Sternocleidomastoid (tissue), 1 donor: ENCODE measurements around the genes SP2, HOXB5 and HOXB8.

DNA sequence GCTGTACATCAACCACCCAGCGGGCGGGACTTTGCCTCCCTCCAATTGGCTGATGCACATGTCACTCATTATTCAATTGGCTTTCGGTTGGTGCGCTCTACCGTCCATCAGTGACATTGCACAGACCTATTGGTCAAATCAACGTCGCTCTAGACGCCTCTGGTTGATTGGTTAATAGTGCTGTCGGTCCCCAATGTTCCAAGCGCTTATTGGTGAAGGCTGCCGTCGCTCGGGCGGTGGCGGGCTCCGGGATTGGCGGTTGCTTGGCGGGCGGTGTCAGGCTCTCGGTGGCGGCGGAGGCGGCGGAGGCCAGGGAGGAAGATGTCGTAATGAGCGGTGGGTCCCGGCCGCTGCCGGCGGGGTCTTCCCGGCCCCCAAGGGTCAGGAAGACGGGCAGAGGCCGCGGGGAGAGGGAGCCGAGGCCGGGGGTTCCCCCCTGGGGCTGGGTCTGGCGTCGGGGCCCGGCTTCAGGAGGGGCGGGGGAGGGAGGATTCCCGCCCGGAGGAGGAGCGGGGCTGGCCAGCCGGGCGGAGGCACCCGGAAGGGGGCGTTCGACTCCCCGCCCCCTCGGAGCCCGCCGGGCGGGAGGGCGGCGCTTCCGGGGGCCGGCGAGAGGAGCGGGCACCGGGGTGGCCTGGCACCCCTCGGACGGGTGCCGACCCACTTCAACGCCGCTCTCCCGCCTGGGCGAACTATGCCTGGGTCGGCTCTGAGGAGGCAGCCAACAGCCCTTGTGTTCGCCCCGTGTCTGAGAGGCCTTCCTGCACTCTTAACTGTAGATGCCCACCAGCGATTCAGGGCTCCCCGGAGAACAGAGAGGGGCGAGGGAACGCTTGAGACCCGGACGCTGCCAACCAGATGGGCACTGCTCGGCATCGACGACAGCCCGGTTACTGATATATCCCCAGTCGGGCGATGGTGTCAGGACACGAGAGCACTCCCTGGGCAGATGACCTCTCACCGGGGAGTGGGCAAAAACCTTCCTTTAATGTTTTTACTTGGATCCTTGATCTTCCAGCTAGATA is at the start of gene SP2:
SP2 (plus strand) TSS at position 279 of the 1,025 bp plus-strand sequence.
- PRO-cap = unidirectional peak, plus-strand start at position 279 of the sequence; bidirectional peak, plus-strand start at position 595 of the sequence, minus-strand start at position 553 of the sequence

- PRO-cap = no peak
Observed at GRCh38 chr17:47945029-47946066, 4.0 kb downstream of the PNPO start.

DNA sequence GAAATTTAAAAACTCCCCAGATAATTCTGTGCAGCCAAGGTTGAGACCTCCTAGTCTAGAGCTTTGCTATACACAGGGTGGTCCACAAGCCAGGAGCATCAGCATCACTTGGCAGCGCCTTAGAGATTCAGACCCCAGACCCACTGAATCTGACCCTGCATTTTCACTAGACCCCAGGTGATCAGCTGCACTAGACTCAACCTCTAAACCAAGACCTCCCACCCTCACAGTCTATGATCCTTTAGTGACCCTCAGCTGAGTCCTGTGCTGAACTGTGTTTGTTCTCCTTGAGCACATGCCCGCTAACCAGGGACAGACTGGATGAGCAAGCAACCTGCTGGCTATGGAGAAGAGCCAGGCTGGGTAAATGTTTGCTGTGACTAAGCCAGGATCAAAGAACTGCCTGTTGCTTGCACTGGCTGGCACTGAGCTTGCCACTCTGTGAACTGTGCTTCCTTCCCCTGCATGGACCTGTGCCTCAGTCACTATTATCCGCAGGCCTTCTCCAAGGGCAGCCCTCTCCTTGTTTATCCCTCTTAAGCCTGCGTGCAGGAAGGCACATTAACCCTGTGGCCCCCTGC is 7.2 kb downstream of the PNPO start:
- PRO-cap = no peak

DNA sequence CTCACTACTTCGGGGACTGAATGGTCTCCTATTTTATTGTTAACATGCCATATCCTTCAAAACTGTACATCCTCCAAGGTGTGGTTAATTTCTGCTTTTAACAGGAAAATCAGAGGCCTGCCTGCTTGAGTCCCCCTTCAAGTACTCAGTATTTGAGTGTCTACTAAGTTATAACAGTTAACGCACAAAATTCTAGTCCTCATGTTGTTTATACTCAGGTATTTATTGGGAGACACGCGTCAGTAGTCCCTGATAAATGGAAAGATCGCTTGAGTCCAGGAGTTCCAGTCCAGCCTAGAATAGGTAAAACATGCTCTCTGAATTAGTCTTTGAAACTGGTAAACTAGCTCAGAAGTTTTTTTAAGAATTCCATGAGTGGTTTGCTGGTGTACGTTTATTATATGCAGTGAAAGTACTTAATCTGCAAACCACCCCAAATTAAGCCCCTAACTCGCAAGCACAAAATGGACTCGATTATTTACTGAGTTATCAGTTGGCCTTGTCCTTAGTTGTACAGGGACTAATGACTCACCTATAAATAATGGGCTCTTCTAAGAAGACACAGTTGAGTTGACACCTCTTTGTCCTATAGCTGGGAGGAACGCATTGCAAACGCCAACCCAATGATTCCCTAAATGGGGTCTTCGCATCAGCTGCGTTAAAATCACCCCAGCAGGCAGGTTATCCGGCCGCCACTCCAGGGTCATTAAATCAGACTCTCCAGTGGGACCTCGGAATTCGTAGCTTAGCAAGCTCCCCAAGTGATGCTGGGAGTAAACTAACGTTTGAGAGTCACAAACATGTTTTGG is 1.3 kb upstream of the NFE2L1 start:
- PRO-cap = no peak

DNA sequence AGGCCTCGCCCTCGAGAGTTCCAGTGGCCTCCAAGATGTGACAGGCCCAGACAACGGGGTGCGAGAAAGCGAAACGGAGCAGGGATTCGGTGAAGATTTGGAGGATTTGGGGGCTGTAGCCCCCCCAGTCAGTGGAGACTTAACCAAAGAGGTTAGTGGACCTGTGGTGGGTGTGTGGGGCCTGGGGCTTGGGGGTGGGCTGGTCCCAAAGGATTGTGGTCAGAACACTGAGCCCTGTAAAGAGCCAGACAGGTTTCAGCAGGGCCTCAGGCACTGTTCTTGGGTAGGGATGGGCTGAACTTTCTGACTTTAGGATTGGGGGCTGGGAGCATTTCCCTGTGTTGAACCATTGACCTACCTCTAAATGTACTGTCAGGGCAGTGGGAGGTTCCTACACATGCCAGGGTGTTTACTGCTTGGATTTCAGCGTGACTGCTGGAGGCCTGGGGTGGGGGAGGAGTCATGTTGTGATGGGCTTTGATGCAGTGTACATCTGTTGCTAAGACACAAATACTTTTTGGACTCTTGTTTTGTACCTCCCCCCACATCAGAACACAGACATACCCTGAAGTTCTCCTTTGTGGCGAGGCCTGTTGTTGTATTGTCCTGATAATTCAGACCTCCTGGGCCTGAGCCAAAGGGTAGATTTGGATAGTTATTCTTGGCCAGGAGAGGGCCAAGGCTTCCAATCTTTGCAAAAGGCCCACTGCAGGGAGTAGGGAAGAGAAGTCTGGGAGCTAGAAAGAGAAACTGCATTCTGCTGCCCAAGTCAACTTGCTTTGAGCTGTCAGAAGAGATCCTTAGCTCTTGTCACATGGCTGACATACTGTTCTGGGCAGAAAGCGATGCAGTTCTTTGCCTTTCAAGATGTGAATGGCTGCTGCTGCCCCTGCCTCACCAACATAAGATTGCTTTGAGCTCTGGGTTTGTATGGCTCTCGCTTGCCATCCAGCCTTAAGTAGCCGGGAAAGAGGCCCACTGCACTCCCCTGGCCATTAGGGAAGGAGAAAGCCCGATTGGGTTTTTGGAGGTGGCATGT is 3.6 kb downstream of the NFE2L1 start:
- PRO-cap = no peak

DNA sequence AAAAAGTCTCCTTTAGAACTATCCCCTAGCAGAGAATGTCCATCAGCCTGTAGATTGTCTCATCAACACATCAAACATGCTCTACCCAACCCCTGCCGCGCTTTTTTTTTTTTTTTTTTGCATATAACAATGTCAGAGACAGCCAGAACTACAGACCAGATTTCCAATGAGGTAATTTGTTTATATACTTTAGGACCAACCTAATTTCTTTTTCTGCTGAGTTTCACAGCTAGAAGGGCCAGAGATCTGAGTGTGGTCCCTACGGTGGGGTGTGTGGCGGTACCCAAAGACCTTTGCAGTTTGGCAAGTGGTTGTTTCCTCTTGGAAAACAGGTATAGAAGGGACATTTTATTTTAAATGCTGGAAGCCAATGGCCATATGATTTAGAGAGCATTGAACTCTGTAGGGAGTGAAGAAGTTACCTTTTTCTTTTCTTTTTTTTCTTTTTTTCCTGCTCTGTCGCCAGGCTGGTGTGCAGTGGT is 22.8 kb downstream of the SNX11 start:
- PRO-cap = no peak

GRCh38 chr17:48154031-48154515 is 46.5 kb downstream of the SNX11 start:
- PRO-cap = no peak

- PRO-cap = no peak
Observed at GRCh38 chr17:48440707-48441203, 10.7 kb upstream of the SKAP1 start.

DNA sequence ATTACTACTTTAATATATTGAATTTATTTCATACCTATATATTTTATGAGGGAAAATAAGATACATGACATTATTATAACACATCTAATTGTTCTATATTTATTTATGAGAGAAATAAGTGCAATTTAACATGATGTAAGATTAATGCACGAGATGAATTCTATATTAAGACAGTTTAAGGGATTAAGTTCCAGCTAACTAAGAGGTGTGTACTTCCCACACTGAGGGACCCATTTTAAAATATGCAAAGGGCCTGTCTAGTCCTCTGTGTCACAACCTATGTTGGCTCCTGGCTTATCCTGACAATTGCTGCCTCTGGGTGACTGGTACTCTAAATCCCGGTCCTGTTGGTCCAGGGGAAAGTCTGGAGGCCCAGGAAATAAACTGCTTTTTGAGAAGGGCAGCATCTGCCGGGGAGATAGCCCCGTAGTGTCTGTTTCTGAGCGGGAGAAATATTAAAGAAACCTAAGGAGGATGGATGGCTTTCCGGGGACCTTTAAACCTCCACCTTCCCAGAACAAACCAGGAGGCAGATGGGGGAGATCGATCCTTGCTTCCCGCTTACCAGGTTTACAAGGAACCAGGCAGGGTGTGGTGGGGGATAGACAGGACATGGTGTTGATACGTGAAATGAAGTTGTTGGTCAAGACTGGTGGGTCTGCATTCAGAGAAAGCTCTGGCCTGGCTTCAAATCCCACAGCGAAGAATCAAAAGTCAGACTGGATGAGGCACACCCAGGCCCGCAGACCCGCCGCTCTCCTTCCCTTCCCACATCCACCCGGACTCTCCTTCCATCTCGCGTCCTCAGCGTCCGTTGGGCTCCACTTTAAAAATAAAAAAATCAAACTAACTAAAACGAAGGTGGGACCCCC is 3.9 kb downstream of the HOXB2 start:
- PRO-cap = no peak

GRCh38 chr17:48550115-48550414 is 5.2 kb upstream of the HOXB2 start:
- PRO-cap = no peak

DNA sequence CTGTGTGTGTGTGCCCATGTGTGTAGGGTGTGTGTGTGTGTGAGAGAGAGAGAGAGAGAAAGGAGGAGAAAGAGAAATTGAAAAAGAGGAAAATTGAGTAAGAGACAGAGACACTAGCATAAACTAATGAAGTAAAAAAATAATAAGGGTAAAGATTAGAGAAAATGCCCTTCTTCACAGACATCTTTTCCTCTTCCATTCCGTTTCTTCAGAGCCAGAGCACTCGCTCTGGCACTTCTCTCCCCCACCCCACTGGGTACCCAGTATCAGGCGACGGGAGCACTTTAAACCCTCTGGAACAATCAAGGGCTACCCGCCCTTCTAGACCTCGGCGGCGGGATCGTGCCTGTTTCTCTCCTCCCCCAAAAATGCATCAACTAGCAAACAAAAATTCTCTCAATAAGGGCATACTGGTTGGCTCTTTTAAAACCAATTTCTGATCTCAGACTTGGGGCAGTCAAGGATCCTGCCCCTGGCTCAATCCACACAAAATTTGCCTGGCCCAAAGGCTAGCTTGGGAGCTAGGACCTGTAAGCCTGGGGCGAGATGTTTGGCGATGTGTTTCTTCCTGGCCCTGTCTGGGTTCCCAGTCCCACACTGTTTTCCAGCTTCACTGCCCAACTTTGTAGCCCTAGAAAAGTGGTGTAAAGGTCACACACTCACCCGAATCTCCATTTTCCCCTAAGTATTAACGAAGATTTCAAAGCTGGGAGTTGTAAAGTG is 14.2 kb upstream of the HOXB2 start:
- PRO-cap = bidirectional peak, plus-strand start at position 451 of the sequence, minus-strand start at position 258 of the sequence

DNA sequence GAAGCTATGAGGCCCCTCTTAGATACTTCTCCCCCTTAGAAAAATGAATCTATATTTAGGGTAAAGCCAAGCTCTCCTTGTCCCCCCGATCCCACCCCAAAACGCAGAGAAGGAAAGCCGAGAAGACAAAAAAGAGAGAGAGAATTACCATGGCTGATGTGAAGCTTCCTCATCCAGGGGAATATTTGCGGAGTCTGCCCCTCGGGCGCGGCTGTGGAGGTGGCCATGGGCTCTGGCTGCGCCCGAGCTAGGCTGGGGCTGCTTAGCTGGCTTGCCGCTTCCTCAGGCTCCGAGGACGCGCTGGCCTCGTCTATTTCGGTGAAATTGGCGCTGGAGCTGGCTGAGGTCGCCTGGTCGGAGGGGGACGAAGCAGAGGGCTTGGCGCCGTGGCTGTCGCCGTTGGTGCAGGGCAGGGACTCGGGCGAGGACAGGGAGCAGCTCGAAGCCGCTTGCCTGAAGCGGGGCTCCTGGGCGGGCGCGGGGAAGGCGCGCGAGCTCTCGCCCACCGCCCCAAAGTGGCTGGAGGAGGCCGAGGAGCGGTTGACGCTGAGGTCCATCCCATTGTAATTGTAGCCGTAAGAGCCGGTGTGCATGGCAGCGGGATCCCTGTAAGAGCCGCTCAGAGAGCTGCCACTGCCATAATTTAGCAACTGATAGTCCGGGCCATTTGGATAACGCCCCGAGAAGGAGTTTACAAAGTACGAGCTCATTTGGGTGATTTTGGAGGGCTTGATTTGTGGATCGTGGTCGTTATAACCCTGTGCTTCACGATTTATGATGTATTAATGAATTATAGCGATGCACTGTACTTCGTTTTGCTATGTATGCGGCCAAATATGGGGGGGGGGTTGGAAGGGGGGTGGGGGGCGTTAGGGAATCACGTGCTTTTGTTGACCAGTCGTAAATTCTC is at the start of gene HOXB5:
HOXB5 (minus strand) TSS at position 807 of the 910 bp plus-strand sequence.
- PRO-cap = bidirectional peak, plus-strand start at position 415 of the sequence, minus-strand start at position 419 of the sequence; bidirectional peak, plus-strand start outside the sequence, minus-strand start at position 832 of the sequence

- PRO-cap = bidirectional peak, plus-strand start at chr17:48594428, minus-strand start at chr17:48594152
Observed at GRCh38 chr17:48594238-48594597, 639 bp upstream of the HOXB5 start.

GRCh38 chr17:48594598-48595127 is 1.1 kb upstream of the HOXB5 start:
- PRO-cap = no peak

GRCh38 chr17:48615014-48615369 is at the start of gene HOXB8:
Gene HOXB8, minus strand, starts transcription at chr17:48615292.
- PRO-cap = no peak

GRCh38 chr17:48630303-48630788 is 4.2 kb upstream of the HOXB9 start:
- PRO-cap = no peak

- PRO-cap = no peak
Observed at GRCh38 chr17:48757749-48758109, 29.2 kb upstream of the HOXB13 start.

- PRO-cap = no peak
Observed at GRCh38 chr17:48791688-48792048, 25.4 kb downstream of the TTLL6 start.

GRCh38 chr17:48800967-48801286 is 16.1 kb downstream of the TTLL6 start:
- PRO-cap = no peak

- PRO-cap = no peak
Observed at GRCh38 chr17:48847866-48848584, 17.2 kb downstream of the CALCOCO2 start.